ENCODE results near the genes EGFL7, PHPT1, ABCA2, ENTPD2 and UAP1L1.

GRCh38 chr9:136662225-136663531, at the start of gene EGFL7:
Gene EGFL7, plus strand, starts transcription at chr9:136662916.
- RRBS = 87% methylated on average over 6 of the region's 46 CpGs

- RRBS = 88% methylated on average over 3 of the region's 24 CpGs
Measured at GRCh38 chr9:136663651-136664774, 1.3 kb downstream of the EGFL7 start.

DNA sequence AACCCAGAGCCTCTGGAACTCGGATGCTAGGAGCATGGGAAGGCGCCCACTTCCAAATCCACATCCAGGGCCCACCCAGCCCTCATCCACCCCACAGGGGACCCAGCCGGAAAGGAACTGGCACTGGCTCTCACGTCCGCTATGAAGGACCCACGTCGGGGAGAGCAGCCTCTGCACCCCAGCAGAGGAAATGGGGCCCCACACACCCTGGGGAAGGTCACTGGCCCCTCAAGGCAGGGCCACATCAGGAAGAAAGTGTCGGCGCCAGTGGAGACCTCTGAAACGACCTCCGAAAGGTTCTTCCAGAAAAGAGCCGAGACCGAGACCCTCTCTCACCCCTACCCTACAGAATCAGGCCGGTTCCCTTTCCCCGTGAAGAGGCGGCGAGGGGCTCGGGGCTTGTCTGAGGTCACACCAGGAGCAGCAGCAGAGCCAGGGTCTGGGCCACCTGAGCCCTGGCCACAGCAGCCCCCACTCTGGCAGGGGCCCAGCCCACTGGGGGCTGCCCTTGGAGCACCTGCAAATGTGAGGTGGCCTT, 9.4 kb downstream of the AGPAT2 start:
- RRBS = 93% methylated on average over 4 of the region's 18 CpGs

GRCh38 chr9:136688353-136688545, 992 bp upstream of the AGPAT2 start:
- RRBS = no CpG with 5 or more reads among the region's 5 CpGs

DNA sequence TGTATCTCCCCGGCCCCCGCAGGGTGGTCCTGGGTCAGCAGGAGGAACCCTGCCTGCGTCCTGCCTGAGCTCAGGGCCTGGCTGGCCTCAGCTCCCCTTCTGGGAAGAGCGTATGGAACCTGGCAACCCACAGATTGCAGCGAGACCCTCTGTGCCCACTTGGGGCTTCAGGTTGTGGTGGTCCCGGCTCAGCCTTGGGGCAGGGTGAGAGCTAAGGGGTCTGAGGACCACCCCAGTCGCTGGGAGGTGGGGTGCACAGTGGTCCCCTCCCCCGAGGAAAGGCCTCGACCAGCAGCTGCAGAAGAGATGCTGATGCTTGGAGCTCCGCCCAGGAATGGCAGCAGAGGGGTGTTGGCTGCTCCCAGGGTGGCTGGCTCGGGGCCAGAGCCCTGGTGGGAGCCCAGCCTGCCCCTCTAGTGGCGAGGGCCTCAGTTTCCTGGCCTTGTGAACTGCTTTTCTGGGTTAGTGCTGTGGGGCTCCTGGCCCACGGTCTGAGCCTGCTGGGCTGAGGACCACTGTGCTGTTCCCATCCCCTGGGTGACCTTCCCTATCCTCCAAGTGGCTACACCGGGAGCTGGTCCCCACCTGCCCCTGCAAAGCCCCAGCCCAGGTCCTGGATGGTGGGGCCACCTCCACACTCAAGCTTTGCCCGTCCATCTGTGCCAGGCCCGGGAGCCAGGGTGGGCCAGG, 1.2 kb downstream of the DIPK1B start:
- RRBS = 100% methylated on average over 3 of the region's 16 CpGs

GRCh38 chr9:136728086-136728456, 14.7 kb downstream of the LCN10 start:
- RRBS = 1% methylated on average over 5 of the region's 53 CpGs

DNA sequence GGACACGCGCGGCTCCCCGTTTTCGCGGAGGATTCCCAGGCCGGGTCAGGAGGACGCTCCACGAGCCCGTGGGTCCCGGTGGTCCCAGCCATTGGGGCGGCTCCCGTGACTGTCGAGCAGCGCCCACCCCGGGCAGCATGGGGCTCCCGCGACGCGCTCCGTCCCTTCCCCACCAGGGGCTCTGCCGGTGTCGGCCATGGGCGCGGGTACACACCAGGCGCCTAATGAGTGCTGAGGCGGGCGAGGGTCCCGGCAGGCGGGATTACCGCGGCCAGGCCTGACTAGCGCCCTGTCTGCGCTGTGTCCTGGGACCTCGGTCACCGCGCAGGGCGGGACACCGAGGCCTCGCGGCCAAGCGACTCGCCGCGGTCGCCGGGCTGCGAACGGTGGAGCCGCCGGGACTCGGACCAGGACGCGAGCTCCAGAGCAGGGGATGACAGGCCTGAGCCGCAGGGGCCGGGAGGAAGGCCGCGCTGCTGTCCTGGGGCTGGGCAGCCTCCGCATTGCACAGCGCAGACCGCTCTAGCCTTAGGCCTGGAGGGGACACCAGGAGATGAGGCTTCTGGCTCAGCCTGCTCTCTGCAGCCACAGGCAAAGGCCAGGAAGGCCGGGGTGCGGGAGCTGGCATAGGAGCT, 14.2 kb downstream of the LCN10 start:
- RRBS = 1% methylated on average over 32 of the region's 63 CpGs

GRCh38 chr9:136765713-136766091, 1.4 kb upstream of the LCN15 start:
- RRBS = no CpG with 5 or more reads among the region's 8 CpGs

DNA sequence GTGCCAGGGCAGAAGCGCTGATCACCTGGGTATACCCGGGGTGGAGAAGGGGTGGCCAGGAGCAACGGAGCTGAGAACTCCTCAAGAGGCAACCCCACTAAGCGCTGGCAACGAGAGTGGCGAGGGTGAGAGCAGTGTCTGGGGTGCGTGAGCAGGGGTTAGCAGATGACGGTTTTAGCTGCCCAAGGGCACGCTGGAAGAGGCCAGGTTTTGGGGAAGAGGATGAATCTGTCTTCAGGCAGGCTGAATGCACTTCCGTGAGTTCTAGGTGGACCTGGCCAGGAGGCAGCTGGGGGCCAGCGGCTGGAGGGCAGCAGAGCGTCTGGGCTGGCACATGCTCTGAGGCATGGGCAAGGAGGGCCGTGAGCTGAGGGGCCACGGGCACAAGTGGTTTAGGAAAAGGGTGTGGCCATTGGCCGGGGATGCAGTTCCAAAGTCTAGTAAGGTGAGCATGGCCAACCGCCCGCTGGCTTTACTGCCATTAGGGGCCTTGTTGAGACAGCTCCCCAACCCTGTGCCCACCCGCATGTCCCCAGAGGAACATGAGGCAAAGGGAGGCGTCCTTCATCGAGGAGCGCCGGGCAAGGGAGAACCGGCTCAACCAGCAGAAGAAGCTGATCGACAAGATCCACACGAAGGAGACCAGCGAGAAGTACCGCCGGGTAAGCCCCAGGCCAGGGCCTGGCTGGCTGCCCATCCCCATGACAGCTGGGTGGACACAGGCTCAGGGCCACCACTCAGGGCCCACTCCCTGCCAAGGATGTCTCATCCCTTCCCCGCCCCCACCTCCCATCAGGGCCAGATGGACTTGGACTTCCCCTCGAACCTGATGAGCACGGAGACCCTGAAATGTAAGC, 3.6 kb upstream of the RABL6 start:
- RRBS = 90% methylated on average over 6 of the region's 31 CpGs

GRCh38 chr9:136849318-136849895, at the start of gene PHPT1:
Gene PHPT1, plus strand, starts transcription at chr9:136849409.
- RRBS = no CpG with 5 or more reads among the region's 53 CpGs

DNA sequence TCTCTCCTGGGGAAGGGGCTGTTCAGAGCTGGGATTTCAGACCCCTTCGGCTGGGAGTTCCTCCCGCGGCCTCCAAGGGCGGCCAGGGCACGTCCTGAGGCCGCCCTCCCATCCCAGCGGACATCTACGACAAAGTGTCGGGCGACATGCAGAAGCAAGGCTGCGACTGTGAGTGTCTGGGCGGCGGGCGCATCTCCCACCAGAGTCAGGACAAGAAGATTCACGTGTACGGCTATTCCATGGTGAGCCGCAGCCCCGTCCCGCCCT, 620 bp downstream of the PHPT1 start:
- RRBS = no CpG with 5 or more reads among the region's 19 CpGs

DNA sequence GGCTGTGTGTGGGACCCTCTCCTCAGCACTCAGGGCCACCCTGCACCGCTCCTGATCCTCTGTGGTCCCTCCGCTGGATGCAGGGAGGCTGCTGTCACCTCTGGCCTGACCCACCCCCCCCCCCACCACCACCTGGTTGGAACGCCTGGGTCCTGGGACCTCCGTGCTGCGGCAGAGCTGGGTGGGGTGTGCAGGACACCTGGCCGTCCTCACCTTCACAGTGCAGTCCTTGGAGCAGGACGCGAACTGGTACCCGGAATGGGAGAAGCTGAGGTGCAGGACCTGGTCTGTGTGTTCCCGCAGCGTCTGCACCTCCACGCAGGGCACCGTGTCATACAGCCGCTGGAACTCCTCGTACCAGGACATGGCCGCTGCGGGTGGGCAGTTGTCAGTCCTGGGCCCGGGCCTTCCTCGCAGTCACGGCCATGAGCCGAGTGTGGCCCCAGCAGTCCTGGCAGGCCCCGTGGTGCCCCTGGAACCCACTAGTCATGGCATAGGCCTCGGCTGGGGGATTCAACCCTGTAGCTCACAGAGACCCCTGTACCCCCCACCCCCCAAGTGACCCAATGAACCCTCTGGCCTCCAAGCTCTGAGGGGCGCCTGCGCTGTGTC, 1.3 kb downstream of the FBXW5 start:
- RRBS = no CpG with 5 or more reads among the region's 25 CpGs

- RRBS = 19% methylated on average over 1 of the region's 17 CpGs
Measured at GRCh38 chr9:136964115-136964585, 12.1 kb downstream of the LCN12 start.

DNA sequence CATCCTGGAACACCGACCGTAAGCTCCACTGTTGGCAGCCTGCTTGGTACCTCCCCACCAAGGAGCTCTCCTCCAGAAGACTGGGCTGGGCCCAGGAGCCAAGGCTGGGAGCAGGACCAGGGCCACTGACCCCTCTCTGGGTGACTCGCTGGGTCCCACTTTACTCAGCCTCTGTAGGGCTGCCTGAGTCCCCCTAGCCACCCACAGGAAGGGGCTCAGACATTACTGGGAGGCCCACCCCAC, 255 bp downstream of the CLIC3 start:
- RRBS = no CpG with 5 or more reads among the region's 3 CpGs

- RRBS = 51% methylated on average over 7 of the region's 22 CpGs
Measured at GRCh38 chr9:136997807-136998426, 1.5 kb upstream of the CLIC3 start.

DNA sequence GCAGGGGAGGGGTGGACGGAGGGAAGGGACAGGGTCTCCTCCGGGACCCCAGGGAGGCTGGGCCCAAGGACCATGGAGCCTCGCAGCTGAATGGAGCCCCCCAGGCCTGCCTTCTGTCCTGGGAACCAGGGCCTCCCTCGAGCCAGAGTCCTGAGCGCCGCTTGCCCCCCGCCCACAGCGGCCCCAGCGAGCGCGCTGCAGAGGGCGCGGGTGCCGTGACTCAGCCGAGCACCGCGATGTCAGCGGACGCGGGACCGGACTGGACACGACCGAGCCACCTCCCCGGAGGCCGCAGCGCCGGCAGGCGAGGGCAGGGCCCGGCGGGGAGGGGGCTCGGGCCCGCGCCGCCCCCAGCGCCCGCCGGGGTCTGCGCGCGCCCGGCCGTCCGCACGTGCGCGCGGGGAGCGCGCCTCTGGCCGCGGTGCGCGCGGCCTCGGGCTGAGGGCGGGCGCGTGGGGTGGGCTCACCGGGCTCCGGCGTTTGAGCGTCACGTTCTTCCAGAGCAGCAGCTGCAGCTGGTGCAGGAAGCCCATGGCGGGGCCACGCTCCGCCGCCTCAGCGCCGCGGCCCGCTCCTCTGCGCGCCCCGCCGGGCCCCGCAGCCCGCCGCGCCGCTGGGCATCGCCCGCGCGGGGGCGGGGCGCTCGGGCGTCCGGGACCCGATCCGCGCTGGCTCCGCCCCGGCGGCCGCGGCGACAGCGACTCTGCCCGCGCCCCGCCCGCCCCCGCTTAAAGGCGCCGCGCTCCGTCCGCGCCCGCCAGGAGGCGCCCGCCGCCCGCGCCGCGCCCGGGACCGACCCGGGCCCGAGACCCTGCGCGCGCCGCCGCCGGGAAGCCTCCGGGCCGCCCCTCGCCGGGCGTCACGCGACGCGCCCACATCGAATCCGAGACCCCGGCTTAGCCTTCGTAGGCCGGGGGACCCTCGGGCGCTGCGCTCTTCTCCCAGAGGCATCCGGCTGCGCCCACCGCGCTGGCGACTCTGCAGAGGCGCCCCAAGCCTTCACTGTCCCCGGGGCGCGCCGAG, at the start of gene ABCA2:
ABCA2 (minus strand) TSS at position 630 of the 1,023 bp plus-strand sequence.
- RRBS = 2% methylated on average over 58 of the region's 155 CpGs

GRCh38 chr9:137053605-137054572, at the start of gene ENTPD2:
Gene ENTPD2, minus strand, starts transcription at chr9:137054061.
- RRBS = 2% methylated on average over 84 of the region's 115 CpGs

DNA sequence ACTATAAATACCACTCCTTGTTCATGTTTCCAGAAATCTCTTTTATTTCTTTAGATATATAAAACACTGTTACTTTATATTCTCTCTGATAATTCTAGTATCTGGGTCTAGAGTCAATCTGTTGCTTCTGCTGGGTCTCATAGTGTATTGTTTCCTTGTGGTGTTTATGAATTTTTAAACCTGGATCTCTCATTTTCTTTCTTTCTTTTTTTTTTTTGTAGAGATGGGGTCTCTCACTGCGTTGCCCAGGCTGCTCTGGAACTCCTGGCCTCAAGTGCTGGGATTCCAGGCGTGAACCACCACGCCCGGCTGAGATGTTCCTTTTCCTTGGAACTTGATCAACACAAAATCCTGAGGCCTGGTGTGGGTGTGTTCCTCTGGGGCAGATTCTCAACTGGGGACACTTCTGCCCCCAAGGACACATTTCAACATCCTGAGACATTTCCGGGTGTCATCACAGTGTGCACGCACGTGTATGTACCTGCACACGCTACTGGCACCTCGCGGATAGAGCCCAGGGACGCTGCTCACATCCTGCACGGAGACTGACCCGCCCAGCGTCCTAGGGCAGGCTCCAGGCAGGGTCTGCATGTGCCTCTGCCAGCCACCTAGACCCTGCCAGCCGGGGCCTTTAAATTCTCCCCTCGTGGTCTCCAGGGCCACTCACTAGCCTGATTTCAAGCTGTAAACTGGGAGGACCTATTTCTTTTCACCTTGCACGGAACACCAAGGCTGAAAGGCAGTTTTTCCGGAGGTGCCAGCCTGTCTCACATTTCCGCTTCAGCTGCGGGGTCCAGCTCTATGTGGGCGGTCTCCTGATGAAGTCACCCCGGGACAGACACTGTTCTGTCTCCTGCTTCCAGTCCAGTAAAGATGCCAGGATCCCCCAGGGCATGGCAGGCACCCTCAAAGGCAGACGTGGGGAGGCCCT, 8.0 kb downstream of the SAPCD2 start:
- RRBS = 90% methylated on average over 2 of the region's 23 CpGs

GRCh38 chr9:137076742-137077840, at the start of gene UAP1L1:
Gene UAP1L1, plus strand, starts transcription at chr9:137077517.
- RRBS = 4% methylated on average over 57 of the region's 107 CpGs

DNA sequence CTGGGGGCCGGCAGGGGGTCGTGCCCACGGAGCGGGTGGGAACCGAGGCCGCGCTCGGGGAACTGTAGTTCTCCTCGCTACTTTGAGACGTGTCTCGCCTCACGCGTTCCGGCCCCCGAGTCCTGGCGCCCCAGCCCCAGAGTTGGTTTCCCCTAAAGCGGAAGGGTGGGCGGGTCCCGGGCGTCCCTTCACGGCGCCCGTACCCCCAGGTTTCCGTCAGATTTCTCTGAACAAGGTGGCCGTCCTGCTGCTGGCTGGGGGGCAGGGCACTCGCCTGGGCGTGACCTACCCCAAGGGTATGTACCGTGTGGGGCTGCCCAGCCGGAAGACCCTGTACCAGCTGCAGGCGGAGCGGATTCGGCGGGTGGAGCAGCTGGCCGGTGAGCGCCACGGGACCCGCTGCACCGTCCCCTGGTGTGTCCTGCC, 537 bp downstream of the UAP1L1 start:
- RRBS = 2% methylated on average over 25 of the region's 38 CpGs

Measured in renal cortical epithelial cell (primary cell).